Gastroesophageal sphincter (tissue), 4 donors: ENCODE measurements around the genes TEX48 and CNTRL.

DNA sequence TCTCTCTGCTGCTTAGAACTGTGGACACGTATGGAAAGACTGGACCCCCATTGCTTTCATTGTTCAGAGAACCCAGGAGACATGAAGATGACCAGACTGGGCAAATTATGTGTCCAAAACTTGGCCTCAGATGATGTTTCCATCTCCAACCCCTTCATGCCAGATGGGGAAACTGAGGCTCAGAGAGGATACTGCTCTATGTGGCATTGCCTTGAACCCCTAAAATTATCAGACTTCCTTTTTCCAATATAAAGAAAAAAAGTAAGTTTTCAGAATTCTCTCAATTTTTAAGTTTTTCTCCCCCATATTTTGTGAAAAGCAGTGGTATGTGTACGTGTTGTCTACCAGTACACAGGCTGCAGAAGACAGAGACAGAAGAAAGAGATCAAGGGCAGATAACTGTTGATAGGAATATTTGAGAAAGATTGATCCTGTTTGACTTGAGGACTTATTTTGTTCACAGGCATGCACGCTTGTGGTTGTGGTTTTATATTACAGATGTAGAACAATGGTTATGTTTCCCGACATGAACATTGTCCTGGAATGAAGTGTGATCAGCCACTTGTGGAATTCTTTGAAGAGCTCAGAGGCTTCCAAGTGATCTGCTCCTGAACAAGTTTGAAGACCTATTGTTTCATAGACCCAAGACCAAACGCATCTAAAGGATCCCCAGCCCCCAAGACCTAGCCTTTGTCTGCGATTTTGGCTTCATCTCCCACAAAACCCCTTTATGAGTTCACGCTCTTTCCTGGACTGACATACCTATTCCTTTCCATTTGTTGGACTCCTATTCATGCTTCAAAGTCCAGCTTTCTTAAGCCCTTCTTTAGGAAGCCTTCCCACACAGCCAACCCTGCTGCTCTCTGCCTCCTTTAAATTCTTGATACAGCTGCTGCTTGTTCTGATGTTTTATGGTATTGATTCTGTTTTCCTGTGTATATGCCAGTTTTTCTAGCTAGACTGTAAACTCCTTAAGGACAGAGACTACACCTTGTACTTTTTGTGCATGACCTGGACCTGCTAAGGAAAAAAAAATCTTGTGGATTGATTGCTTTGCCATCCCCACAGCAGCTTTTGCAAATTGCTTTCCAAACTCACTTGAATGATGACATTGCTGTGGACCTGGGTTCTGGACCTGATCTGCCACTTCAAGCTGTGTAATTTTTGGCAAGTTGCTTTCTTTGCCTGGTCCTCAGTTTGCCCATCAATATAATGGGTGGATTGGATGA, 13.6 kb downstream of the TEX53 start:
- PRO-cap = no peak
- RAMPAGE, long total RNA, 4 experiments = no peak in any of the 4 experiments

DNA sequence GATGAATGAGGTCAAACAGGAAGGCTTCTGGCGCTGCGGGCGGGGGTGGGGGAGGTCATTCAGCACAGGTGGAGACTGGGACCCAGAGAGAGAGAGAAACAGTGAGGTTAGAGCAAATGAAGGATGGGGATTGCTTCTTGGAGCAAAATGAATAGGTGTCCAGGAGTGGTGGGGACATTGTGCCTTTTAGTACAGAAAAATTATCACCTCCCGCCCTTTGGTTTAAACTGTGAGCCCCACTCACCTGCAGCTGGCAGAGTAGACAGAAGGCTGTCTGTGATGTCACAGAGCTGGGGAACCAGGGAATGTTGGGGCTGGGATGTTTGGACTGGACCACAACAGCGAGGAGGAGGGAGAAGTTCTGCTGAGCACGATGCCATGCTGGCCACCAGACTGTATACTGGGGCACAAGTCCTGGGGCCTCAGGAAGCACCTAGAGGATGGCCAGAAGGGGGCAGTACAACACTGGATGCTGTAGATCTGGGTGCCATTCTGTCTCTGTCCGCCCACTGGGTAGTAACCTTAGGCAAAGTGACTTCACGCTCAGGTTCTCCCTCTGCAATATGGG, at the start of gene TEX48:
Gene TEX48 (minus strand): TSS at position 402 of the 568 bp plus-strand sequence.
- PRO-cap = no peak
- RAMPAGE, long total RNA, 4 experiments = no peak in any of the 4 experiments

DNA sequence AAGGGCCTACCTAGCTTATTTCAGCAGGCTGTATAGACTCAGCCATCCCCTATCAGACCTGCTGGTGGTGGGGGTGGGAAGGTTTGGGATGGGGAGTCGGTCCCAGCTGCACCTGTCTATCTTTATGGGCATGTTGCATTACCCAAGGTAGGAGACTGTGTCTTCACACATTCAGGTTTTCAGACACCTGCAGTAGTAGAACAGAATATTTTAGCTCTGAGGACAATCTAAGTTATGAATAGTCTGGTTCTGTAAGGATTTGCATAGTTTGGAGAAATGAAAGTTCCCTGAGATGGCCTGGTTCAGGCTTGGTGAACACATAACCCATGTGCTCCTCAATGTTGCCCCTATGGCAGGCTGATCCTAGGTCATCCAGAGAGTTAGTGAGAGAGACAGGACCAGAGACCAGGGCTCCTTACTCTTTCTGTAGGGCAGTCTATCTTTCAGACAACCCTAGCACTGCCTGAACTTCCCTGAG, 20.8 kb downstream of the TNFSF8 start:
- PRO-cap = no peak
- RAMPAGE, long total RNA, 4 experiments = no peak in any of the 4 experiments

- PRO-cap = no peak
- RAMPAGE, long total RNA, 4 experiments = no peak in any of the 4 experiments
Measured at GRCh38 chr9:115035823-115036710, 81.9 kb downstream of the TNC start.

GRCh38 chr9:115295550-115296200, 177.7 kb upstream of the TNC start:
- PRO-cap = no peak
- RAMPAGE, long total RNA, 4 experiments = no peak in any of the 4 experiments

DNA sequence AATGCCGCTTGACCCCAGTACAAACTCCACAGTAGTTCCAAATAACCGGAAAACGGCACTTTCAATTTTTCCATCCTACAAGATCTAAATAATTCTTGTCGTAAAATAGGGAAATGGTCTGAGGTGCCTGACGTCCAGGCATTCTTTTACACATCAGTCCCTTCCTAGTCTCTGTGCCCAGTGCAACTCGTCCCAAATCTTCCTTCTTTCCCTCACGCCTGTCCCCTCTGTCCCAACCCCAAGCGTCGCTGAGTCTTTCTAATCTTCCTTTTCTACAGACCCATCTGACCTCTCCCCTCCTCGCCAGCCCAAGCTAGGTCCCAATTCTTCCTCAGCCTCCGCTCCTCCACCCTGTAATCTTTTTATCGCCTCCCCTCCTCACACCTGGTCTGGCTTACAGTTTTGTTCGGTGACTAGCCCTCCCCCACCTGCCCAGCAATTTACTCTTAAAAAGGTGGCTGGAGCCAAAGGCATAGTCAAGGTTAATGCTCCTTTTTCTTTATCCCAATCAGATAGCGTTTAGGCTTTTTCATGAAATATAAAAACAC, 356.9 kb upstream of the TNC start:
- PRO-cap = no peak
- RAMPAGE, long total RNA, 4 experiments = no peak in any of the 4 experiments

DNA sequence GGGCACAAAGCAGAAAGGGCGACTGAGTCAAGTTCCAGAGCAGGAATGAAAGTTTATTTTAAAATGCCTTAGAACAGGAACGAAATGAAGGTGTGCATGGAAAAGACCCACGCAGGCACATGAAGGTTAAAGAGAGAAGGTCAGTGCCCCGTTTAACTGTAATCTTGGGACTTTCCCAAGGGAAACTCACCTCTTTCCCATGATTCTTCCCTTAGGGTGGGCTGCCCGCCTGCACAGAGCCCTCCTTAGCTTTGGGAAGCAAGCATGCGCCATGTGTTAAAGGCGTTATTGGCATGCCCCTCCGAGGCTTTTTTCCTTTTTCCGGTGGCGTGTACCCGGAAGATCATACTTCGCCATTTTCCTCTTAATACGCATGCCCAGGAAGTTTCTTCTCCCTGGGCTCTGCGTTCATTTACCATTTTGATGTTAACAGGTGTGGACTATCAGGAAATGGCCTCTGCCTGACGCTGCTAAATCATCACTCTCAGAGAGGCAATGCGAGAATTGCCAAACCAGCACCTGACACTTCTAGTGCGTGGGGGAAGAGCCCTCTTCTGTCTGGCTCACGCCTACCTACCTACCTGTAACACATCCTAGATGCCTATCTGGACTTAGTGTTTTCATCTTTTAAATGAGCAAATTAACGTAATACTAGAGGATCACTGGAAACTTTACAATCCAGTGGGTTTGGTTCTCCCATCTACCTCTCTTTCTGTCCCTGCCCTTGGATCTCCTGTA, 409.5 kb upstream of the PAPPA start:
- PRO-cap = no peak
- RAMPAGE, long total RNA, 4 experiments = no peak in any of the 4 experiments

DNA sequence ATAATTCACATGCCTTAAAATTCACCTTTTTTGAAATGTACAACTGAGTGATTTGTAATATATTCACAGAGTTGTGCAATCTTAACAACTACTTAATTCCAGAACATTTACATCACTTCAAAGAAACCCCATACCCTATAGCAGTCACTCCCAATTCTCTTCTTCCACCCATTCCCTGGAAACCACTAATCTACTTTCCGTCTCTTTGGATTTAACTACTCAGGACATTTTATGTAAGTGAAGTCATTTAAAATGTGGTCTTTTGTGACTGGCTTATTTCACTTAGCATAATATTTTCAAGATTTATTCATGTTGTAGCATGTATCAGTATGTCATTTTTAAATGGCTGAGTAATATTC, 214.2 kb upstream of the PAPPA start:
- PRO-cap = no peak
- RAMPAGE, long total RNA, 4 experiments = no peak in any of the 4 experiments

DNA sequence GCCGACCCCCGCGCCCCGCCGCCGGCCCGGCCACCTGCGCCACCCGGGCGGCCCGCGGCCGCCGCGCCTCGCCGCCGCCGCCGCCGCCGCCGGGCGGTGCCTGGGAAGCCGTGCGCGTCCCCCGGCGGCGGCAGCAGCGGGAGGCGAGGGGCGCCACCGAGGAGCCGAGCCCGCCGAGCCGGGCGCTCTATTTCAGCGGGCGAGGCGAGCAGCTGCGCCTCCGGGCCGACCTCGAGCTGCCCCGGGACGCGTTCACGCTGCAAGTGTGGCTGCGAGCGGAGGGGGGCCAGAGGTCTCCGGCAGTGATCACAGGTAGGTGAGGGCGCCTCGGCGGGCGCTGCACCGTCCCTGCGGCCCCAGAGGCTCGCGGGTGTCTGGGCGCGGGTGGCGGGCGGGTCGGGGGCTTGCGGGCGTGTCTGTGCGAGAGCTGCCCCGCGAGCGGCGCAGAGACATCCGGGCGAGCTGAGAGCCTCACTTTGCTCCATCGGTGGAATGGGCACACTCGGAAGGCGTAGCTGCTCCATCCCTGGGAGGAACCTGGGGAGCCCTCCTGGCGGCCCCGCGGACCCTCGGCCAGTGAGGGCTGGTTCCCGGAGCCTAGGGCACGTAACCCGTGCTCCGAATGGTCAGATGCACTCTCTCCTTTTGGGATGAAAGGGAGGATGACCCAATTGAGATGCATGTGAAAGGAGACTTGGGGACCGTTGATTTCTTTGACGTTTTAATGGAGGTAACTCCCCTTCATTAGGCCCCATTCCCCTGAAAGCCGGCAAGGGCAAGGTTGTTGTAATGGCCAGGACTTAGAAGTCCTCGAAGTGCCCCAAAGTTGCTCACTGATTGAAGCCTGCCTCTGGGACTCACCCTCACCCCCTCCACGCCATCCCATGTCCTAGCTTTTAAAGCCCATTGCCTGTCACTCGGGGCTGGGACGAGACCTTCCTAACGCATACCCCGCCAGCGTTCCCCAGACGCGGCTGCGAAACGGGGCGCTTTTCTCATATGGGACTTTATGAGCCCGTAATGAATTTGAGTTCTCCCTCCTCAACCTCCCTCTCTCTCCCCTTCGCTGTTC, 1.0 kb downstream of the PAPPA start:
- PRO-cap = bidirectional peak, plus-strand start at position 474 of the sequence, minus-strand start at position 265 of the sequence
- RAMPAGE, long total RNA, 4 experiments = start-site peak on the plus strand in 2 of 4 experiments, centred at positions 172 to 367 of the sequence, 13 to 20 reads per replicate

GRCh38 chr9:116156571-116157361, 3.2 kb downstream of the PAPPA start:
- PRO-cap = bidirectional peak, plus-strand start at chr9:116157279, minus-strand start at chr9:116157119
- RAMPAGE, long total RNA, 4 experiments = no peak in any of the 4 experiments

- PRO-cap = bidirectional peak, plus-strand start at chr9:116365417, minus-strand start at chr9:116365346
- RAMPAGE, long total RNA, 4 experiments = no peak in any of the 4 experiments
Measured at GRCh38 chr9:116365286-116365768, 211.7 kb downstream of the PAPPA start.

GRCh38 chr9:116425325-116425732, 261.8 kb upstream of the TRIM32 start:
- PRO-cap = no peak
- RAMPAGE, long total RNA, 4 experiments = no peak in any of the 4 experiments

GRCh38 chr9:116697805-116698325, 10.8 kb downstream of the TRIM32 start:
- PRO-cap = no peak
- RAMPAGE, long total RNA, 4 experiments = no peak in any of the 4 experiments

DNA sequence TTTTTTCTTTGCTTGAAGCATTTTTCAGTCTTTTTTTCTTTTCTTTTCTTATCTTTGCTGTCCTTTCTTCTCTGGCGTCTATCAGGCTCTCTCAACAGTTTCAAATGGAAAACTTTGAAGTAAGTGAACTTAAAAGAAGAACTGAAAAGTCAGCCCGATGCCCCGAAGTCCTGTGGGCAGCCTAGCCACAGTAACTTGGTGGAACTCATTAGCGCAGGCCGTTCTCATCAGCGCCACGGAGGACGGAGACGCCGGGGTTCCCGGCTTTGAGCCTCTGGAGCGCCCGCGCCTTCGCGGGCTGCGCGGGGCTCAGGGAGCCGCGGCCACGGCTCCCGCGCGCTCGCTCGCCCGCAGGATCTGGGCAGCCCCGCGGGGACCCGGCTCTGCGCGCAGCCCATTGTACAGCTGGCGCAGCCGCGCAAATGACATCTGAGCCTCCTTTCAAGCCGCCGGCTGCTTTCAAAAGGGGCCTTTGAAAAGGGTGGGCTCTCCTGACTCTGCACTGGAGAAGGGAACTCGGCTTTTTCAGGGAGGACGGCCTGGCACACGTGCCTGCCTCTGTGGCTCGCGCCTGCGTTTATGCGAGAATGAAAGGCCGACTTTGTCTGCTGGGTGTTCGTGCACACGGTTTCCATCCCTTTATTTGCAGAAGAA, 40.7 kb downstream of the TLR4 start:
- PRO-cap = no peak
- RAMPAGE, long total RNA, 4 experiments = no peak in any of the 4 experiments

GRCh38 chr9:120712108-120712809, 2.0 kb downstream of the MEGF9 start:
- PRO-cap = no peak
- RAMPAGE, long total RNA, 4 experiments = no peak in any of the 4 experiments

GRCh38 chr9:120715306-120715947, 1.2 kb upstream of the MEGF9 start:
- PRO-cap = no peak
- RAMPAGE, long total RNA, 4 experiments = no peak in any of the 4 experiments

DNA sequence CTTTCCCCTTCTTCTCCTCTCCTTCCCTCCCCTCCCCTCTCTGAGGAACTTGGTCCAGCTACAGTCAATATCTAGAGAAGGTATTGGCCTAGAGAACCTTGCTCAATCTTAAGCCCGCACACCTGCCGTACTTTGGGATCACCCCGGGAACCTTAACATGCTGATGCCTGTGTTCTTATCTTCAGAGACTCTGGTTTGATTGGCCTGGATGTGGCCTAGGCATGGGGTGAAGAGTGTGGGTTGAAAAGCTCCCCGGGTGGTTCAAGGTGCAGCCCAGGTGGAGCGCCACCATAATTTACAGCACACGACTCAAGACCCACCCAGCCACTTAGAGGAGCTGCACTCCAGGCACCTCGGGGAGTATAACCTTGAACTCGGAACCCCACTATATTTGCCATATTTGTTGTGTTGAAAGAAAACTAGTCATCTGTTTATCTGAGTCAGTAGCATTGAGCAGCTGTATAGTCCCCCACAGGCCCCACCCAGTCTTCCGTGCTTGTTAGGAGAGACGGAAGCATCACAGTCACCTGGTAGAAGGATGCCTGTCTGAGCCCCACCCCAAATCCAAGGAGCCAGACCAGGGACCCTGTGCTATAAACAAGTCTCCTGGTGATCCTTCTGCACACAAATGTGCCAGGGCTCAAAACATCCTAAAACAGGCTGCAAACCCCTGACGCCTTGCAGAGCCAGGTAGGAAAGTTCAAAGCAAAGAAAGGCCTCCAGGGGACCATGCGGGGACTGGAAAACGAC, 14.5 kb upstream of the PHF19 start:
- PRO-cap = no peak
- RAMPAGE, long total RNA, 4 experiments = no peak in any of the 4 experiments

DNA sequence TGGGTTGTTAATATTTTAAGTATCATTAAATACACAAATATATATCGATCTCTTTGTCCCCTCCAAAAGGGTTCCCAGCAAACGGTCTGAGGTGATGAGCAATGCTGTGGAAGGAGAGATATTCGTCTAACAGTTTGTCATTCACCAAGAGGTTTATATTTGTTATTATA, 1.3 kb downstream of the TRAF1 start:
- PRO-cap = no peak
- RAMPAGE, long total RNA, 4 experiments = no peak in any of the 4 experiments

DNA sequence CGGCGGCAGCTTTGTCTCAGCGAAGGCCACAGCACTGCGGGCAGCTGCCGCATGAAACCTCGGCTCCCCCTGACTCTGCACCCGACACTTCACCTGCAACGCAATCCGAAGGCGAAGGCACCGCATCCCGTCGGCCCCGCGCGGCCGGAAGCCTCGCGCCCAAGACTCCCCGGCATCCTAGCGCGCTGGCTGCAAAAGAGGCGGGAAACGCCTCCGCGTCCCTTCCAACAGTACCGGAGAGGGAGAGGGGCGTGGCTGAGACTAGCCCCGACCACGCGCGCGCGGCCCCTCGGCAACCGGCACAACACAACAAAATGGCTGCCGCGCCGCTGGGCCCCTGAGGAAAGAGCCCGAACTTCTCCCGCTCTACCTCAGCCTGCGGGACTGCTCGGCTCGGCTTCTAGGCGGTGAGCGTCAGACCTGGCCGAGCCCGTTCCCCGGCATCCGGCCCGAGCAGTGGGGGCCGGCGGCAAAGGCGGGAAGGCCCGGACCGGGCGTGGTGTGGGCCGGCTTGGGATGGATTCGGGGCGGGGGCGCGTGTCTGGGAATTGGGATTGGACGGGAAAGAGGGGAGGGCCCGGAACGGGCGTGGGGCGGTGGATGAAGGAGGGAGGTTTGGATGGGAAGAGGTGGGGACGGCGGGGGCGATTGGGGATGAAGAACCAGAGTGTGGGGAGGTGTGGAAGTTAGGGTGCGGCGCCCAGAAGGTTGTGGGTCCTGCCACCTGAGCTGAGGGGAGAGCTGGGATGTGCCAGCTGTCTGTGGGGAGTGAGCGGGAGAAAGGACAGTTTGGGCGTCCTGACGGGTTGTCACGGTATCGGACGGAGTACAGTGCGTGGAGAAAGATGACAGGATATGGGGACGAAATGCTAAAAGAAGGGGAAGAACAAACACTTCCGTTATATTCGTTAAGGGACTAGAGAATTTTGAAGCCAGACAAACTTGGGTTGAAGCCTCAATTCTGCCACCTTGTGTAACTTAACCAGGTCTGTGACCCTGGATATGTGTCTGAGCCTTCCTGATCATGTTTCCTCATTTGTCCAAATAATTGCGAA, at the start of gene CNTRL:
Gene CNTRL (plus strand): TSS at position 295 of the 1,055 bp plus-strand sequence.
- PRO-cap = bidirectional peak, plus-strand start at position 302 of the sequence, minus-strand start at position 79 of the sequence; bidirectional peak, plus-strand start at position 632 of the sequence, minus-strand start at position 446 of the sequence
- RAMPAGE, long total RNA, 4 experiments = start-site peak on the plus strand in 3 of 4 experiments, centred at positions 284 to 308 of the sequence, 77 to 110 reads per replicate; start-site peak on the minus strand in 2 of 4 experiments, centred at positions 184 to 430 of the sequence, 22 to 37 reads per replicate

DNA sequence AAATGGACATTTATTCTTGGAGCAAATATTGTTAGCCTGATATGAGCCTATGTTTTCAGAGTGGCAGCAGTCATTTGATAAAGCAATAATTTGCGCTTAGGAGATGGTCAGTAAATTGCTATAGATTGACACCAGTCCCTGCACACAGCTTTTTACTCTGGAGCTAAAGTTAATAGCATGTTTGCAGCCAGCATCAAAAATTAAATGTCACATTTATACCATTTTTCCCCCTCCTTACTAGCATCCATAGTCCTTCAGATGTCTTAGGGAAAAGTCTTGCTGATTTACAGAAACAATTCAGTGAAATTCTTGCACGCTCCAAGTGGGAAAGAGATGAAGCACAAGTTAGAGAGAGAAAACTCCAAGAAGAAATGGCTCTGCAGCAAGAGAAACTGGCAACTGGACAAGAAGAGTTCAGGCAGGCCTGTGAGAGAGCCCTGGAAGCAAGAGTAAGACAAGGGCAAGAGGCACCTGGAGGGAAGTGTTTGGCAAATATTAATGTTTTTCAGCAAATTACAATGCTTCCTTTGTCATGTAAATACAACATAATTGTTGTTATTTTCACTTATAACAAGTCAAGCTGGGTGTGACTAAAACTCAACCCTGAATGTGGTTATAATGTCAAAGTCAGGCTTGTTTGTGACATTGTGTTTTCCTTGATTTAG, 60.4 kb downstream of the RAB14 start:
- PRO-cap = no peak
- RAMPAGE, long total RNA, 4 experiments = no peak in any of the 4 experiments